ENCODE measurements around the genes CD59, CAPRIN1, ELF5 and PAMR1.

DNA sequence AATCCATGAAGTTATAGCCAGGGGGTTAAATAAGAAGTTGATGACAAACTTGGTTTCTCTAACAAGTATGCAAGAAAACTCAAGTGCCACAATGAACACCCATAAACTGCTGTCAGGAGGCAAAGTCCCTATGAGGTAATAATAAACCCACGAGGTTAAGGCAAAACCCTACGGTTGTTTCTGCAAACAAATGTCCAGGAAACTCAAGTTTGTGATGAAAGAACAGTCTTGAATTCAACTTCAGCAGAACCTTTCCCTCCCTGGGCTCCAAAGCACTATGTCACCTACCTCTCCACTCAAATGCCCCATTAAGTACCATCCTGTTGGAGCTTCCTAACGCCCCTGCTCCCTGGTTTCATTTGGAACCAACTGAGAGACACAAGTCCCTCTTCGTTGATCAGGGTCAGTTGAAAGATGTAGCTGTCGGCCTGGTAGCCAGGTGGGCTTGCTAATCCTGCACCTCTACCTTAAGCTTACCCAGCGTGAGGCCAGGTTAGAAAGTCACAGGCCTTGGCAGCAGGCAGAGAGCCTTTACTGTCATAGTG lies 2.6 kb upstream of the C11orf91 start:
- PRO-cap, result no peak

GRCh38 chr11:33736126-33736295 lies 212 bp downstream of the CD59 start:
- PRO-cap, result no peak

DNA sequence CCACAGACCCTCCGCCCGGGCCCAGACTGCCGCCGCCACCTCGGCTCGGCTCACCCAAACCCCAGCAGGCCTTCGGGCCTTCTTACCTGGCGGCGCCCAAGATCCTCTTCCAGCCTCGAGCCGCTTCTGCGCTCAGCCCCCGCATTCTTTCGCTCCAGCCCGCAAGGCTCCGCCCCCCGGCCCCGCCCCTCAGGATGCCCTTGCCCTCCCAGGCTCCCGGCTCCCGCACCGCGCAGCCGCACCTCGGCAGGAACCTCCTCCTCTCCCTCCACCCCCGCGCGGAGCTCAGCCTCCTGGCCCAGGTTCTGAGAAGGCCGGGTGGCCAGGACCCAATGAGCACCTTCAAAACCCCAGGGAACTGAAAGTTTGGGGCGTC lies at the start of gene CD59:
Gene CD59, minus strand, starts transcription at position 128 of the 376 bp plus-strand sequence.
- PRO-cap, result bidirectional peak, plus-strand start at position 310 of the sequence, minus-strand start at position 128 of the sequence

GRCh38 chr11:33773445-33773708 lies 943 bp downstream of the FBXO3 start:
- PRO-cap, result no peak

DNA sequence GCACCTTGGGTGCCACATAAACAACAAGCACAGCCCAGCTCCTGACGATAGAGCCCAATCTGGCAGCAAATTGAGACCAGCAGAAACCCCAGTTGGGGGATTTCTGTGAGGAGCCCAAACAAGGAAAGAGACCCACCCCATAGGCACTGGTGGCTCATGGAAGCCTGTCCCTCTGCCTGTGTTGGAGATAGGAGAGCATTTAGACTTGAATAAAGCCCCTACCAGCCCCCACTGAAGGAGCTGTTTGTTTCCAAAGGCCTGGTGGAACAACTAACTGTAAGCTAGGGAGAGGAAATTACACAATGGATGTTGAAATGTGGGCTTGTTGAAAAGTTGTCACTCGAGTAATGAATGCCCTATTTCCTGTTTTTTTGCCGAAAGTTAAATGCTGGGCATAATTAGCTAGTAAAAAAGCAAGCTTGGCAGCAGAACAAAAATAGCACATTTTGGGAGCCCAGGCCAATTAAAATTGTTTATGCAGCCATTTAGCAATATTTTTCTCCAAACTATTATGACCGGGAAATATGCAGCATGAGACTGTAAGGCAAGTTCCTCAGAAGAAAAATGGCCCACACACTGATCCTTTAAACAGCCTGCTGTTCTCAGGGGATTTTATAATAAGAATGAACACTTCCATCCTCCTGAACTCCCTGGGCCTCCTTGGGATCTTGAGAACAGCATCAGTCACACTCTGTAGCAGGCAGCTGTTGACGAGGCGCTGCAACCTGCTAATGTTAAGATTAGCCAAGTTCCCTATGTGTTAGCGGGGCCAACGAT lies 38.5 kb upstream of the LMO2 start:
- PRO-cap, result bidirectional peak, plus-strand start at position 512 of the sequence, minus-strand start at position 174 of the sequence; bidirectional peak, plus-strand start at position 672 of the sequence, minus-strand start at position 622 of the sequence

- PRO-cap, result bidirectional peak, plus-strand start at chr11:34051730, minus-strand start at chr11:34051444
Measured at GRCh38 chr11:34051301-34051938, at the start of gene CAPRIN1. Gene CAPRIN1 (plus strand): TSS chr11:34051731.

DNA sequence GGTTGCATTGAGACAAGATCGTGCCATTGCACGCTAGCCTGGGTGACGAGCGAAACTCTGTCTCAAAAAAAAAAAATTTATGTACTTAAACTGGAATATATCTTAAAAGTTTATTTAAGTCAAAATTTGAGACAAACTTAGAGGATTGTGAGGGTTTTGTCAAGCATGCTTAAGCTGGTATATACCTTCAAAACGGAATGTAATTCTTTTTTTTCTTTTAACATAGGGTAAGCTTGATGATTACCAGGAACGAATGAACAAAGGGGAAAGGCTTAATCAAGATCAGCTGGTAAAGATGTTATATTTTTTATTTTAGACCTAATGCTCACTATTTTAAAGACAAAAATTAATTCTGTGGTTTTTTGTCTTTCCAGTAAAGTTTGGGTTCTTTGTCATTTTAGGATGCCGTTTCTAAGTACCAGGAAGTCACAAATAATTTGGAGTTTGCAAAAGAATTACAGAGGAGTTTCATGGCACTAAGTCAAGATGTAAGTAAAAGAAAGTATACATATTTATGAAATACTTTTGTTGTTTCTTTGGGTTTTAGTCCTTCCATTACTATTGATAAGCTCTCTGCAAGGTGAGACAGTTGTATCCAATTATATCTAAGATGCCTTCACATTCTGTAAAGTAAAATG lies 20.1 kb downstream of the CAPRIN1 start:
- PRO-cap, result no peak

GRCh38 chr11:34243590-34244068 lies 114.2 kb downstream of the ABTB2 start:
- PRO-cap, result bidirectional peak, plus-strand start at chr11:34243935, minus-strand start at chr11:34243795

DNA sequence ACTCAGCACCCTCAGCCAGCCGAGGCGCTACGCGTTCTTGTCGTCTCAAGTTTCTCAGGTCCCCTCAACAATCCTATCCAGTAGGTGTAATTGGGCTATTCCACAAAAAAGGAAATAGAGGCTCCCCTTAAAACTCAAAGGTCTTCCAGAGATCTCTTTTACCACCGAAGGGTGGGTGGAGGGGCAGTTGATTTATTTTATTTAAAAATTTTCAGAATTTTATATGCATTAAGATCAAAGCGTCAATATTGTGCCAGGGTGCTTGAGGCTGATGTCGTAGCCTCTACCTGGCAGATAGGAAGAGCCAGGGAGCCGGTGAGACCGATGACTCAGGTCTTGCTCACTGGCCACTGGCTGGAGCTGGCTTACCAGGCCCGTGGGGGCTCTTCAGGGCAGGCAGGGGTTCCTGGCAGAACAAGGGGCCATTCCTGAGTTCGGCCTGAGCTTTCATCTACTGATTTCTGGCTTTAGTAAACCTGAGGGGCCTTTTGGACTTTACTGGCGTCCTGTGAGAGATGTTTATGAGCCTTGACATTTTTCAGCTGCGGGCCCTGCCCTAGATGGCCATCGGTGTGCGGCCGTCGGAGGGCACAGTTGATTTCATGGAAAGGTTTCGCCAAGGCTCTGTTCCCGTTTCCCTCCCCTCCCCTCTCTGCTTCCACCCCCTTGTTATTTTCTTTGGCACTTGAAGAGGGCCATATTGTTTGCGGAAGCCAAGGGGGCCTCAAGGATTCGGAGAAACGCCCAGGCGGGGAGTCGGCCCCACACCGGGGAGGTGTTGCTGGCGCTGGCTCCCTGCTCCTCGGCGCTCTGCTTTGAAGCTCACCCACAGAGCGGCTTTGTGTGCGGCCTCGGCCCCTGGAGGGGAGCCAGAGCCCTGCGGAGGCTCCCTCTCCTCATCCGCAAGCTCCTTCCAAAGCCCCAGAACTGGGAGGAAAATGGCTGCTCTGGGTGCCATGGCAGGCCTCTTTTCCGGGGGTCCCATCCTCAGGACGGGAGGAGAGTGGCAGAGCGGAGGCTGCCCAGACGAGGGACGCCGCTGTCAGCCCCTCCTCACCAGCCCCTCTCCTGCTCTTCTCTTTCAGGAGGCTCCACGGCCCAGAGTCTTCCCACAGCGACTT lies 17.8 kb downstream of the ELF5 start:
- PRO-cap, result no peak

DNA sequence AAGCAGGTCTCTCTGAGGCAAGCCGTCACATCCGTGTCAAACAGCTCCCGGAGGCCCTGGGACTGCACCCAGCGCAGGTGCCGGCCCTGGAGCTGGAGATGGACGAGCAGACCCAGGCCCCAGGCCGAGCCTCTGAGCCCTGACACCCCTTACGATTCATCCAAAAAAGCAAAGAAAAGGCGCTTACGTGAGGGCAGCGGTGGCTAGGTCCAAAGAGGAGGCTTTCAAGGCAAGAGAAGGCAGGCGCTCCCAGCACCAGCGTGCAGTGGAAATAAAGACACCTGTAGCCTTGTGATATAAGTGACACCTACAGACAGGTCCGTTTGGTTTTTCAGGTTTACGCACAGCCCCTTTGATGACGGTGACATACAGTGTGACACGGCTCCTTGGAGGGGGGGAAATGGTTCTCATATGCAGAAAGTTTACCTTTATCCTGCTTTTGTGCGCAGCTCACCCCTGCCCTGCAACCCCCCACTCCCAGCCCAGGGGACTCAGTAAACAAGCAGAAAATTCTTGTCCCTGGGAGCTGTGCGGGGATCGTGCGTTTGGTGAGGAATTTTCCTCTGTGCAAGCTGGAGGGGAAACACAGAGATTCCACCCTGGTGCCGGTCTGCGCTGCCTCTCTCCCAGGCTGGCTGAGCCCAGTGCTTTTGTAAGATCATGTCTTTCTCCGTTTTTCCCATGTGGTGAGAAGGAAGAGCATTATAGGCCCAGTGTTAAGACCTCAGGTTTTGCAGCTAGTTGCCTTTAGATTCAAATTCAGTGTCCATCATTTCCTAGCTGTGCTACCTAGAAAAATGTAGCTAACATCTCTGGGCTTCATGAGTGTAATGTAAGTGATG lies at the start of gene ELF5:
Gene ELF5, minus strand, starts transcription at position 305 of the 842 bp plus-strand sequence.
- PRO-cap, result no peak

- PRO-cap, result no peak
Measured at GRCh38 chr11:34637047-34637548, 16.2 kb downstream of the EHF start.

DNA sequence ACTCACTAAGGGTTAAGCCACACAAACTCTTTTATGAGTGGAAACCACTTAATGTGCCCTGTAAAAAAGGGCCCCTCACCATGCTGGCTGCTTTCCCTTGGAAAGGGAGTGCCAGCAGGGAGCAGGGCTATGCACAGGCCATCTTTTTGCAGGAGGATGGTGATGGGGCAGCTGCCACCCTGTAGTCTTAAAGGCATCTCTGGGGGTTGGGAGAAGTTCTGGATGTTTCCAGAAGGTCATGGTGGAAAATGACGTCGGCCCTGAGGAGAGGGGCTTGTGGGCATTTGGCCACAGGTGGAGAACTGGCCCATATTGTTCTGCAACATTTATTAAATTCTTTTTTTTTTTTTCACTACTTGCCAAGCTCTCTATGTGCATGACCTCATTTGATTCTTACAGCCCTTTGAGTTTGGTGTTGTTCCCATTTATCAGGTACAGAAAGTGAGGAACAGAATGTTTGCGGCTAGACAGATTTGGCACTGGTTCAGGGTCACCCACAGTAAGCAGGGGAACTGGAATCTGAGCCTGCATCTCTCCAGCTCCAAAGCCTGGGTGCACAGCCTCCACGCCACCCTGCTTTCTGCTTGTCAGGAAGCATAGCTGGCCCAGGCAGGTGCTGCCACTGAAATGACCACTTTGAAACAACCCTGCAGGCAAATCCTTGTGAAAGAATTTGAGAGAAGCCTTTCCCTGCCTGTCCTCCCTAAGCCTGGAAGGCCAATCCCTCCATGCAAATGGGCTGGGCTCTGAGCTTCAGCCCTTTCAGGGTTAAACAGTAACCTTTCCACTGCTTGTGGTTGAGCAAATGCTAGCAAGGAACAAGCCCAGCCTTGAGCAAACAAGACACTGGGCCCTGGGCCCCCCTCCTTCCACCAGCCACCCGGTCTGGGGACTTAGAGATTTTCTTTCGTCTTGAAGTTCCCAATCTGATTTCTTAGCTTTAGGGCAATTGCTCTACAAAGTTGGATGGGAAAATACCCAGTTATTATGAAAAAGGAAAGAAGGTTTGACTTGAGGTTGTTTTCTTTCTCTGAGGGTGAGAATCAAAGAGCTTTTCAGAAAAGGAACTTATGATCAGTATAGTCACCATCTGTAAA lies 19.1 kb downstream of the EHF start:
- PRO-cap, result no peak

- PRO-cap, result no peak
Measured at GRCh38 chr11:34775399-34775870, 140.7 kb downstream of the APIP start.

DNA sequence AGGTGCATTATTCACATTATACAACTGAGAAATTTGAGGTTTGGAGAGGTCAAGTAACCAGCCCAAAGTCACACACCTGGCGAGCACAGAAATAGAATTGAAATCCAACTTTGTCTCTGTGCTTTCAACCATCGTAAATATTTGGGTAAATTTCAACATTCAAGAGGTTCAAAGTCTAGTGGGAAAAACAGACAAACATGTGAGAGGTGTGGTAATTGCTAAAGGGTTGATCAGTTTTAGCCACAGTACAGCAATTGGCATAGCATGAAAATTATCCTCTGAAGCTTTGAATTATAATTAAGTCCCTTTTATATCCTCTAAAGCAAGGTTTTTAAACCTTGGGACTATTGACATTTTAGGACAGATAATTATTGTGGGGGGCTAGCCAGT lies 131.6 kb downstream of the APIP start:
- PRO-cap, result no peak

GRCh38 chr11:35012637-35013165 lies 96.3 kb downstream of the PDHX start:
- PRO-cap, result no peak

DNA sequence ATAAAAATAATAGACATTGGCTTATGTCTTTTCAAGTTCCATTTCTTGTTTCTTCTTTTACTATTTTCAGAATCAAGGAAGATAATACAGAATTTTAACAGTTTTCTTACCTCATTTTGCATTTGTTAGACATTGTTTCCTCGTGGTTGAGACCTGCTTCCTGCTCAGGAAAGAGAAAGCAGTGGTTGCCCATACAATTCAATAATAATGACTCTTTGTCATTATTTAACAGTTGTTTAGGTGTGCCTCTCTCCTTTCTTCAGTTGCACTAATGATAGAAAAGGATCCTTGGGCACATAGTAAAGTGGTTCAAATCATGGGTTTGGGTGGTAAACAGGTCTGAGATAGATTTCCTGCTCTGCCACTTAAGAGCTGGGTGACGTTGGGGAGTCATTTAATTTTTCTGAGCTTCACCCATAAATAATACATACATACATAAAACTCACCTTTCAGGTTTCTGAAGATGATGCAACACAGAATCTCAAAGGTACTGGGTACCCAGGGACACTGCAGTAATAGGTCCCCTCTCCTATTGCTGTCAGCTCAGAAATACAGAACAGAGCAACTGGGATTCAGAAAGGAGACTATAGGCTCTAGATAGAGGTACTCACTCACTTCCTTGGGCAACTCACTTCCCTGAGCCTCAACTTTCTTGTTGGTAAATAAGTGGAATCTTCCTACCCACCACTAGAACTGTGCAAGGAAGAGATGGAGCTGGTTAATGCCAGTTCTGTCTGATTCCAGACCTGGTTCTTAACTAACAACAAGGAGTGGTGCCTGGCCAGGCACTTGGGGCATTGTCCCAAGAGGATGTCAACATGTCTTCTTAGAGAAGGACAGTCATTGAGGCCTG lies 34.8 kb downstream of the CD44 start:
- PRO-cap, result no peak

GRCh38 chr11:35228994-35229600 lies 90.1 kb downstream of the CD44 start:
- PRO-cap, result no peak

- PRO-cap, result no peak
Measured at GRCh38 chr11:35313110-35313809, 106.1 kb downstream of the SLC1A2 start.

DNA sequence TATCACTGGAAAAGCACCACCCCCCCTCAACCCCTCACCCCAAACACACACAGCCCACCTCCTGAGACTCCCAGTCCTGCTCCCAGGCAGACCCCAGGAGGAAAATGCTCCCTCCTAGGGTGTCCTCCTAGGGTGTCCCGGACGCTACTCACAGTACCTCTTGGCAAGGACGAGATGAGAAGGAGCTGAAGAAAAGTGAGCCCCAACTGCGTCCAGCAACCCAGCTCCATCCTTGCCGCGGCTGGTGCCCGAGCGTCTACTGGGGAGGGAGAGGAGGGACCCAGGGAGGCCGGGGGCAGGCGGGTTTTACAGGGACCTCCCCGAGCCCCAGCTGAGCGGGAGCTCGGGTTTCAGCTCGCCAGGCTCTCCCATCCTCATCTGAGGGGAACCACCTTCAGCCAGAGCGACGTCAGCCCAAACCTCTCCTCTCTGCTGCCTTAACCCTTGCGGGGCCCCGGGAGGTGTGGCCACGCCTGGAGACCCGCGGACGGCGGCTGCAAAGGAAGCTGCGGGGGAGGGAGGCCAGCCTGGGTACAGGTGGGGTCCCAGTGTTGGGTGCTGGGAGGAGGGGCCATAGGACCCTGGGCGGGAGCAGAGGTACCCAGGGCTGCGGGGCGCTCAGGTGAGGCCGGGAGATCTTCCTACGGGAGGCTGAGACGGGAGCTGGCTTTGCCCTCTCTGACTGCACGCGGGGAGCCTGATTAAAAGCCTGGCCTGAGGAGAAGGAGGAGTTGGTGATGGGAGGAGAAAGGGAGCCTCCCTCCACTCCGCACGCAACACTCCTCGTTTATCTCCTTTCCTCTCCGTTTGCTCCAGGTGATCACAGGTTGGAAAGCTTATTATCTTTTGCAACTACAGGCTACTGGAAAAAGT lies at the start of gene PAMR1:
Gene PAMR1, minus strand, starts transcription at position 261 of the 873 bp plus-strand sequence.
- PRO-cap, result no peak

DNA sequence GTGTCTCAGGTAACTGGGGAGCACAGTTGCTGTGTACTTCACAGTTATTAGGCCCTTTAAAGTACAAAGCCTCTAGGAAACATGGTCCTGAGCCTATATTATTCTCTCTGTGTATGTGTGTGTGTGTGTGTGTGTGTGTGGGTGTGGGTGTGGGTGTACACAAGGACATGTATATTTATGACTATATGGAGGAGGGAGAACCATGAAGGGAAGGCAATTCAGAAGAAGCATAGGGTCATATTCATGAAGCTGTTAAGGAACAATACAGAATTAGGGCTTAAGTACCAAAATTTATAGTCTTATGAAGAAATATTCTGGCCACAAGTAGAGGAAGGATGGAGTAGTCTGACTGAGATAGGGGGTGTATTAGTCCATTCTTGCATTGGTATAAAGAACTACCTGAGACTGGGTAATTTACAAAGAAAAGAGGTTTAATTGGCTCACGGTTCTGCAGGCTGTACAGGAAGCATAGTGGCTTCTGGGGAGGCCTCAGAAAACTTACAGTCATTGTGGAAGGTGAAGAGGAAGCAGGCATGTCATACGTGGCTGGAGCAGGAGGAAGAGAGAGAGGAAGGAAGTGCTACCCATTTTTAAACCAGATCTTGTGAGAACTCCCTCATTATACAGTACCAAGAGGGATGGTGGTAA lies 52.8 kb downstream of the TRIM44 start:
- PRO-cap, result no peak